ENCODE results near the genes SNRPD2, DMPK, RSPH6A, SYMPK and CALM3.

DNA sequence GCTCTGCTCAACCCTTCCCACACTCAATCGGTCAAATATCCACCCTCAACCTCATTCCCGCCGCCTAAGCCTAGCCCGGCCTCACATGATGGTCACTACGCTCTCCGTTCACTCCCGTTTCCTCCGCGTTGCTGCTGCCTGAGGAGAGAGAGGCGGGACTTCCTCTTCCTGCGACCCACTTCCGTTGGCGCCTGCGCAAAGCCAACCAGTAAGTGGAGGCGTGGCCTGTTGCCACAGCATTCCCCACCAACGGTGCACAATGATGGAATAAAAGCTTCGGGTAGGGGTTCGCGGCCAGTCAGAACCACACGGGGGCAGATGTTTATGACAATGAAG lies at the start of gene SNRPD2:
Gene SNRPD2 (minus strand): TSS at position 152 of the 336 bp plus-strand sequence.
- RRBS = no CpG with 5 or more reads among the region's 20 CpGs

- RRBS = no CpG with 5 or more reads among the region's 51 CpGs
Observed at GRCh38 chr19:45717130-45718034, 13.3 kb downstream of the FBXO46 start.

DNA sequence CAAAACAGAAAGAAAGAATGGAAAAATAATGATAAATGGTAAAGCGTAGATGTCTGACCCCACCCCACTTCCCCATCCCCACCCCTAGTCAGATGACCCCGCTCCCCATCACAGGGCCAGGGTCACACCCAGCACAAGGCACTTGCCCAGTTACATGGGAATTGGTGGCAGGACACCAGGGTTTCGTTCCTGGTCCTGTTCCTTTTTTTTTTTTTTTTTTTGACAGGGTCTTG lies 9.4 kb downstream of the FBXO46 start:
- RRBS = no CpG with 5 or more reads among the region's 3 CpGs

DNA sequence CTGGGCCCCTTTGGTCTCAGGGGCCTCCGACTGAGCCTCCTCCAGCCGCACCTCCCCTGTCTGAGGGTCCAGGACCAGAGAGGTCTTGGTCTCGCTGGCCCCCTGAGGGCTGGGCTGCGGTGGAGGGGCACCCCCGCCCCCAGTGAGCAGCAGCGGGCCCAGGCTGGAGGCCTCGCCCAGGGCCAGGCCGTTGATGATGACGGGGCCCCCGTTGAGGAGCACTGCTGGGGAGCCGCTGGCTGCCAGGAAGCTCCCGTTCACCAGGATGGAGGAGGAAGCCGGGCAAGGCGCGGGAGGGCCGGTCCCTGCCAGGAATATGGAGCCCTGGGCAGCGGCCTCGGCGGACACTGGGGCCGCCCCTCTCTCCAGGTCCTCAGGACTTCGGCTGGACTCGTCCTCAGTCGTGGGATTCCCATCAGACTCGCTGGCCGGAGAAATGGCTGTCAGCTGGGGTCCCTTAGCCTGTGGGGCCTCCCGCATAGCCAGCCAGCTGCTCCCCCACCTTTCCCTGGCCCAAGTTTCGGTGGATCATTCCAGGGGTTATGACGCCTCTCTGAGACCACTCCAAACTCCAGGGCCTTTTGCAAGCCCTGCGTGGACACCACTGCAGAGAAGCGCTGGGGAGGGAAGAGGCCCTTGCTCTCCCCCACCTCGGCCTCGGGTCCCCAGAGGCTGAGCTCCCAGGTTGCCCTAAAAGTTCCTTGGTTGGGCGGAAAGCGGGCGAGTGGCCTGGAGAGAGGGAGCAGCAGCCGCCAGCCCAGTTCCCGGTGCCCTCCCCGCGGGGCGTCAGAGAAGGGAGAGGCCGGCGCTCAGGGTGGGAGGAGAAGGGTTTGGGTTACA lies 2.1 kb downstream of the SIX5 start:
- RRBS = no CpG with 5 or more reads among the region's 42 CpGs

- RRBS = 11% methylated on average over 4 of the region's 18 CpGs
Observed at GRCh38 chr19:45782152-45782736, at the start of gene DMPK. Gene DMPK (minus strand): TSS chr19:45782490.

DNA sequence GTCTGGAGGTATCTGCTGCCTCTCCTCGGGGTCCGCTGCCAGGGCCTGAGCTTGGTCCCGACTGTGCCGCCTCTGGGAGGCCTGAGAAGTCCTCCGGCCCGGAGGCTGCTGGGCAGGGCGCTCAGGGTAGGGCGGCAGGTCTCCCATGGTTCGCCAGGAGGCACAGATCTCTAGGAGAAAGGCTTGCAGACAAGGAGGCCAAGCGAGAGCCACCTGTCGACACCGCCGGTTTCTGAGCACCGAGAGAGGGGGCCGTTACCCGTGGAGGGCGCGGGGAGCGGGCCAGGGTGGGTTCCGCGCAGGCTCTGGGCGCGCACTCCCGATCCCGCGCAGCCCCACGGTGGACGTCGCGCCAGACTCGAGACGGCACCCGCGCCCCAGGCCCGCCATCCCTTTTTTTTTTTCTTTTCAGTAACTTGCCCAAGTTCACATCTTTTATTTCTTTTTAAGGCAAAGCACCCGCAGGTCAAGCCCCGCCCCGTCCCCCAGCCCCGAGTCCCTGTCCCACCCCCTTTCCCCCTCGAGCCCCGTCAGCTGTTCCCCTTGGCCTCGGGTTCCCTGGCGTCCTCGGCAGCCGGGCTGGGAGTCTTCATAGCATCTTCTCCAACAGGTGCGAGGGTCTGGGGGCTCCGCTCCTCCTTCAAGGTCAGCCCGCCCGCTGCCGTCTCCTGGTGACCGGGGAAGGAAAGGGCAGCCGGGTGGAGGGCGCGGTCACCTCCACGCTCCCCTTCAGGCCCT lies at the start of gene RSPH6A:
Gene RSPH6A (minus strand): TSS at position 279 of the 738 bp plus-strand sequence.
- RRBS = 39% methylated on average over 4 of the region's 55 CpGs

GRCh38 chr19:45854171-45854797 lies 8.7 kb downstream of the SYMPK start:
- RRBS = no CpG with 5 or more reads among the region's 18 CpGs

DNA sequence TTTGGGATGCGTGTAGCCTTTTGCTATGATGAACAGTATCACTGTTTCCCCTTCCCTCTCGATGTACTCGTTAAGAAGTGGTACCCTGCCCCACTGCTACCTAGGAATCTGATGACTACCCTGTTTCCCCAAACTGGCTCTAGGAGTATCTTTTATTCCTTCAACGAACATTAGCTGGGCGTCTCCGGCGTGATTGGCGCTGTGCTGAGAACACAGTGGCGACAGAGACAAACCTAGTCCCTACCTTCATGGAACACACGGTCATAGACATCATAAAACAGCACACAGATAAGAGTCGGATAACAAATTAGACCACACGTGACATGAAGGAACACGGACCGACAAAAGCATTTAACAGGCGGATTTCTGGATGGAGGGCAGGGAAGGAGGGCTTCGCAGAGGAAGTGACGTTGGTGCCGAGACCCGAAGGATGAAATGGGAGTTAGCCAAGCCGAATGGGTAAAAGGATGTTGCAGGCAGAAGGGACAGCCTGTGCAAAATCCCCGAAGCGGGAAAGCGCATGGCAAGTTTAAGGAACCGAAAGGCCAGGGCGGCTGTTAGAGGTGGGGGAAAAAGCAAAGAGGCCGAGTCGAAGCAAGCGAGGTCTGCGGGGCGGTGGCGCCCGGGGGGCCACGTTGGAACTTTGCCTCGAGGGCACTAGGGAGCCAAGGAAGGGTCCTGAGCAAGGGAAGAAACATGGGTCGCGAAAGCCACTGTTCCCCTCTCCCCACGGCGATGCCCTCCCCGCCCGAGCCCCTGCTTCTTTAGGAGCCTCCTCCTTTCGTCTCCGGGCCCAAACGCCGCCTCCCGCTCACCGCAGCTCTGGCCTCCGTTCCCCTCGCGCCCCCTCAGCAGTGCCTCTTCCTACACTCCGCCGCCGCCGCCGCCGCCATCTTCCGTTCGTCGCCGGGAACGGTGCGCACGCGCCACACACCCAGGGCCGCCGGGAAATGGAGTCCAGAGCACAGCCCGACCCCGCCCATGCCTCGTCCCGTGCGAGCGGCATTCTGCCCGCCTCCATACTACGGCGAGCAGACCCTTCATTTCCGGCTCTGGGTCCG lies at the start of gene SYMPK:
Gene SYMPK (minus strand): TSS at position 905 of the 1,061 bp plus-strand sequence.
- RRBS = 2% methylated on average over 12 of the region's 76 CpGs

DNA sequence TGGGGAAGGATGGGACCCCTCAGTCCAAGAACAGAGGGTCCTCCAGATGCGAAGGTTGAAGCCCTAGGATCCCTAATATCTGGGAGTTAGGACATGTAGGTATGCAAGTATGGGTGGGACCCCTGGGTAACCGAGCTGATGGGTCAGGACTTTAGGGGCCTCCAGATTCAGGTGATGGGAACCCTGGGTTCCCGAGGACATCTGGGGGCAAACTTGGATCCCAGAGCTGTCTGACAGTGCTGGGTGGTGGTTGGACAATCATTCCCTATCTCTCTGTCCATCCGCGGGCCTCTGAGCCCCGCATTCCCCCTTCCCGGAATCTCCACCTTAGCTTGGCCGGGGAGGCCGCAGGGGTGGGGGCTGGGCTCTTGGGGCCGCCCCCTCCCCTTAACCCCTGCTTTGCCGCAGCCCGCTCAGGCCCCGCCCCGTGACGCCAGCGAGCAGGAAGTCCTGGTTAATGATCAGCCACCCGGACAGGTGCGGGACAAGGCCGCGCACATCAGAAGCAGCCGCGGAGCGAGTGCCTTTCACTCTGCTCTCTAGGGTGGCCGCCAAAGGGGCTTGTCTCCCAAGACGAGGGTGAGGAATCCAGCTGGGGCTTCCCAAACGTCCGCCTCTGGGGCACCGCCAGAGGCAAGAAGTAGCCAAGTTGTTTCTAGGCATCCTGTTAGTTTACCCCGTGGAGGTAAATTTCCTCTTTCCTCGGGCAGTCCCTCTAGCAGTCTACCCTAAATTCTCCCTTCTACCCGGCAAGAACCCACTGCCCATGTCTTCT lies 3.3 kb downstream of the IRF2BP1 start:
- RRBS = no CpG with 5 or more reads among the region's 31 CpGs

DNA sequence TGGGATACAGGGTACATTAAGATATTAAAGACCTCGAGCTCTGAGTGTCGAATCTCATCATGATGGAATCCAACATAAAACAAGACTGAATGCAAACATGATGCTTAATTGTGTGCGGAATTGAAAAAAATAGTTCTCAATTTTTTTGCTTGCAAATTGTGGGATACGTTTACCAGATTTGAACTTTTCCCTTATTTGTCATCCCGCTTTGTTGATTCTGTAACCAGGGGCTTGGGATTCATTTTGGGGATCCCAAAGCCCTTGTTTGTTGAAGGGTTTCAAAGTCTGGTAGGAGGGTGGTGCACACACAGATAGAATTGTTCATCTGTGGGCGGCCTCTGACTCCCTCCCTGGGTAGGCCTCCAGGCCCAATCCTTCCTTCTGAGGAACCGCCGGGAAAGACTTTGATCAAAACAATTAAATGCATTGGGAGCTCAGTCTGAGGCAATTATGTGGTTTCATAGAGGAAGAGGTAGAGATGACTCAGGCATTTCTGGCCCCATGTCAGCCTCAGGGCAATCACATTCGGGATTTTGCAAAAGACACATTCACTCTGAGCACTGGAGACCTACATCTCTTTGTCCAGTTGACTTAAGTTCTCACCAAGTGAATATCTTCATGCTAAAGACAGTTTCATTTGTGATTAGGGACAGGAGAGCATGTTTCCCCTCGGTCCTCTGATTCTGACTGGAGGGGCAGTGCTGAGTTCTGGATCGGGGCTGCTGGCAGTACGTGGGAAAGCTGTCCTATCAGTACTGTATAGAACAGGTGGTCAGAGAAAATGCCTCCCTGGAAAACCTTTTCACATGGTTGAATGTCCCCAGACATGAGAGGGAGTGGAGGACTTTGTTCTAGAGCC lies 27.7 kb upstream of the IGFL4 start:
- RRBS = no CpG with 5 or more reads among the region's 12 CpGs

DNA sequence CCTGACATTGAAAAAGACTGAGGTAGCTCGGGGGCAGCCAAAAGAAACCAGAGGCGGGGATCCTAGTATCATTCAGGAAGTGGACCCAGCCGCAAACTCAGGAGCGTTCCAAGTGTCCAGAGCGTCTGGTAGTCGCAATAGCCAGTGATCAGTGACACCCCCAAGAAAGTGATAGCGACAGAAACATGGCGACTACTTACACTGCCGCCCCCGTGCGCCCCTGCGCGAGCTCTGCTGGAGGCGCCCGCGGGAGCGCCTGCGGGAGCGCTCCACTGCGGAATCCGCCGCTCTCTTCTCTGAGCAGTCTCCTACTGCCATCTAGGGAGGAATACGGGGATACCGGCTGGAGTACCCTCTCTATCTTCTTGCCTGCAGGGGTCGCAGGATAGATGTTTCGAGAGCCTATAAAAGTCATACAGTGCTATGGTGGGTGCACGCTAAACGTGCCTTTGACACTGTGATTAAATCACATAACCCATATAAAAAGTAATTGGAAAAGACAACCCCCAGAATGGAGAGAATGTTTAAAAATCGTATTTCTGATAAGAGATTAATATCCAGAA lies 36.7 kb upstream of the IGFL4 start:
- RRBS = no CpG with 5 or more reads among the region's 29 CpGs

DNA sequence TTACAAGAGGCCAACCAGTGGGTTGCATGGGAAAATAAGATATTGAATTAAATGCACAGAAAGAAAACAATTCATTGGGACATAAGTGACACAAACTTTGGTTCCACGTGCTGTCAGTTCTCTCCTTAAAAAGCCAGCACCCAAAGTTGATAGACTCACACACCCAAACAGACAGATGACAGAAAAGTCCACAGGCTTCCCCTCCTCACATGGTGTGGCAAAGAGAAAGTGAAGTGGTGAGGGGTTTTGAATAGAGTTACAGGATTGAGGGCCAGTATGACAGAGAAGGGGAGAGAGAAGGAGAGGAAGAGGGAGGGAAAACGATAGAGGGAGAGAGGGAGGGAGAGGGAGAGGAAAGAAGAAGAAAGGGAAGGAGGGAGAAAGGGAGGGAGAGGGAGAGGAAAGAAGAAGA lies 7.9 kb upstream of the IGFL3 start:
- RRBS = no CpG with 5 or more reads among the region's 2 CpGs

DNA sequence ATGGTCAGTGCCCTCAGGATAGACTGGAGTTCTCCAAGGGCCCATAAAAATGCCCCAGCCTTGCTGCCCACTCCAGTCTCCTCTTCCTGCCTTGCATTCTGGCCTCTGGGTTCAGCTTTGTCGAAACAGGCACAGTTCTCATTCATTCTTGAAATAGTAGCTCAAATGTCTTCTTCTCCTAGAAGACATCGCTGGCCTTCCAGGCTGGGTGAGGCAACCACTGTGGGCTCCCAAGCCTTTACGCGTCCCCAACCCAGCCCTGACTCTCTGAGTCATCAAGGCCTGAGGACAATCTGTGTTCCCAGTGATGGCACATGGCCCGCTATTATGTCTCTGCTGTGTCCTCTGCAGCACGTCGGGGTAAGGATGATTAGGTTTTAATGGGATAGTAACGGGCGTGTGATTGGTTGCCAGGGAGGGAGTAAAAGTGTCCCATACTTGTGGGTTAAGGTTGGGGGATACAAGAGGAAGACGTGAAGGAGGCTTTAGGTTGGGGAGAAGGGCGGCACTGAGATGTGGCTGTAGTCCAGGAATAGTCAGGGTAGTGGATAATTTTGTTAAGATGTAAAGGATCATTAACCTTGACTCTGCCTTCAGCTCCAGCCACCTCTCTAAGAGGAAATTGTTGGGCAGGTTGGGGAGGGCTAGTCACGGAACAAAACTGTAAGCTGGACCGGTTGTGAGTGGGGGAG lies 28.1 kb upstream of the IGFL1 start:
- RRBS = no CpG with 5 or more reads among the region's 13 CpGs

GRCh38 chr19:46210955-46211518 lies 18.5 kb upstream of the IGFL1 start:
- RRBS = no CpG with 5 or more reads among the region's 3 CpGs

DNA sequence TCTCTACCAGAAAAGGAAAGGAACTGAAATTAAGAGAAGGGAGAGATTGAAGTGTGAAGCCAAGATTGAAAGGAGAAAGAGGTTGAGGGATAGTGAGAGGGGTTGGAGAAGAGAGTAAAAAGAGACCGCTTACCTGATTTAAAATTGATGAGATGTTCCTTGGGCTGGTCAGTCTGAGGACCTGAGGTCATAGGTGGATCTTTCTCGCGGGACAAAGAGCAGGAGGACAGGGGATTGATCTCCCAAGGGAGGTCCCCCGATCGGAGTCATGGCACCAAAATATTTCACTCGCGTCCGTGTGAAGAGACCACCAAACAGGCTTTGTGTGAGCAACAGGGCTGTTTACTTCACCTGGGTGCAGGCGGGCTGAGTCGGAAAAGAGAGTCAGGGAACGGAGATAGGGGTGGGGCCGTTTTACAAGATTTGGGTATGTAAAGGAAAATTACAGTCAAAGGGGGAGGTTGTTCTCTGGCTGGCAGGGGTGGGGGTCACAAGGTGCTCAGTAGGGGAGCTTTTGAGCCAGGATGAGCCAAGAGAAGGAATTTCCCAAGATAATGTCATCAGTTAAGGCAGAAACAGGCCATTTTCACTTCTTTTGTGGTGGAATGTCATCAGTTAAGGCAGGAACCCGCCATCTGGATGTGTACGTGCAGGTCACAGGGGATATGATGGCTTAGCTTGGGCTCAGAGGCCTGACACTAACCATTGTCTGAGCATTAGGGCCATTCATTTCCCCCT lies 18.5 kb upstream of the HIF3A start:
- RRBS = no CpG with 5 or more reads among the region's 14 CpGs

DNA sequence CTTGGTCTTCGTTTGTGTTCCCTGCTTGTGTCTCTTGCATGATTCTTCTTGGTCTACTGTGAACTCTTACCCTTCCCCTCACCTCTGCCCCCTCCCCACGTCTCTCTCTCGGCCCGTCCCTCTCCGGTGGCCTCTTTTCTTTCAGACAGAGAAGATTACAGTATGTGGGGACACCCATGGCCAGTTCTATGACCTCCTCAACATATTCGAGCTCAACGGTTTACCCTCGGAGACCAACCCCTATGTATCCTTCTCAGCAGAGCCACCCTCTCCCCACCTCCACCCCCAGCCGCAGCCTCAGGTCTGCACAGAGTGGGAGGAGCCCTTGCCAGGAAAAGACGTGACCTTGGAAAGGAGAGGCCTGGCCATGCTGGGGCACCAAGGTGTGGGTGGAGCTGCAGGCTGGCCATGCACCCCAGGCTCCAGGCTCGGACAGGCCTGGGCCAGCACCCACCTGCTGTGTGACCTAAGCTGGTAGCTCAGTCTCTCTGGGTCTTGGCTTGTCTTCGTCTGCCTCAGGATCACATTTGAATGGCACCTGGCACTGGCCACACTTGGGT lies 29.6 kb downstream of the CCDC8 start:
- RRBS = no CpG with 5 or more reads among the region's 12 CpGs

- RRBS = 18% methylated on average over 8 of the region's 23 CpGs
Observed at GRCh38 chr19:46404944-46405342, 8.4 kb downstream of the CCDC8 start.

DNA sequence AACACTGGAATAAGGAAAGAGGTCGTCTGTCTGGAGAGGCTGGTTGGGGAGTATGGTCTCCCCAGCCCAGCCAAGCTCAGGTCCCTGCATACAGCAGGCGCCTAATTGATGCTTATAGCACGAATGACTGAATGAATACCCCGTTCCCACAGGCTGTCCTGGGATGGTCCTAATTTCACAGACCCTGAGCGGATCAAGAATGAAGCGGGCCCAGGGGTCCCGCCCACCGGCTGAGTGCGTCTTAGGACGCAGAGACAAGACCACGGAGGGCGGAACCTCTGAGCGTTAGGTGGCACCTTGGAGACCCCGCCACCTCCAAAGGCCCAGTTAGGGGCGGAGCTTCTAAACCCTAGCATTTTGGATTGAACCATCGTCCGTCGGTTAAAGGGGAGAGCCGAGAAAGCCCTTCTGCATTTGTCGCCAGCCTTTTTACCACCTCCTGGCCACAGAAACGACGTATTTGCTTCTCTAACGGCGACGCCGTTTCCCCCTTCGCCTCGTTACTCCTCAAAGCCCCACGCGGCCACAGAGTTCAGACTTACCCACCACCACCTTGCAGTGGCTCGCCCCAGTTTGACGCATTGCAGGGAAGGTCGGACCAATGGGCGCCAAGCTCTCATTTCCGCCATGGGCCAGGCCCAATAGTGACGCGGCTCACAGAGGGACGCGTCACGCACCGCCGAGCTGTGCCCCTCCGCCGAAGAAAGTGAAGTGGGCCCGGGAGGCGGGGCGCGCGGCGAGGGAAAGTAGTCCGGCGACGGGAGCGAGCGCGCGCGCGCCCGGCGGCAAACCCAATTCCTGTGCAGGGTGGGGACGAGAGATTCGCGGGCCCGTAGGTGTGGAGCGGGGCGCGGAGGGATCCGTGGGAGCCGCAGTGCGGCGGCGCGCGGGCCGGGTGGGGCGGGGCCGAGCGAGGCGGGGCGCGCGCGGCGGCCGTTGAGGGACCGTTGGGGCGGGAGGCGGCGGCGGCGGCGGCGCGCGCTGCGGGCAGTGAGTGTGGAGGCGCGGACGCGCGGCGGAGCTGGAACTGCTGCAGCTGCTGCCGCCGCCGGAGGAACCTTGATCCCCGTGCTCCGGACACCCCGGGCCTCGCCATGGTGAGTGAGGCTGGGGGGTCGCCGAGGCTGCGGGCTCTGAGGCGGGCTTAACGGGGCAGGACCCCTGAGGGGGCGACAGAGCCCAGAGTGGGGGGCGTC lies at the start of gene CALM3:
Gene CALM3 (plus strand): TSS at position 990 of the 1,196 bp plus-strand sequence.
- RRBS = 2% methylated on average over 8 of the region's 117 CpGs

DNA sequence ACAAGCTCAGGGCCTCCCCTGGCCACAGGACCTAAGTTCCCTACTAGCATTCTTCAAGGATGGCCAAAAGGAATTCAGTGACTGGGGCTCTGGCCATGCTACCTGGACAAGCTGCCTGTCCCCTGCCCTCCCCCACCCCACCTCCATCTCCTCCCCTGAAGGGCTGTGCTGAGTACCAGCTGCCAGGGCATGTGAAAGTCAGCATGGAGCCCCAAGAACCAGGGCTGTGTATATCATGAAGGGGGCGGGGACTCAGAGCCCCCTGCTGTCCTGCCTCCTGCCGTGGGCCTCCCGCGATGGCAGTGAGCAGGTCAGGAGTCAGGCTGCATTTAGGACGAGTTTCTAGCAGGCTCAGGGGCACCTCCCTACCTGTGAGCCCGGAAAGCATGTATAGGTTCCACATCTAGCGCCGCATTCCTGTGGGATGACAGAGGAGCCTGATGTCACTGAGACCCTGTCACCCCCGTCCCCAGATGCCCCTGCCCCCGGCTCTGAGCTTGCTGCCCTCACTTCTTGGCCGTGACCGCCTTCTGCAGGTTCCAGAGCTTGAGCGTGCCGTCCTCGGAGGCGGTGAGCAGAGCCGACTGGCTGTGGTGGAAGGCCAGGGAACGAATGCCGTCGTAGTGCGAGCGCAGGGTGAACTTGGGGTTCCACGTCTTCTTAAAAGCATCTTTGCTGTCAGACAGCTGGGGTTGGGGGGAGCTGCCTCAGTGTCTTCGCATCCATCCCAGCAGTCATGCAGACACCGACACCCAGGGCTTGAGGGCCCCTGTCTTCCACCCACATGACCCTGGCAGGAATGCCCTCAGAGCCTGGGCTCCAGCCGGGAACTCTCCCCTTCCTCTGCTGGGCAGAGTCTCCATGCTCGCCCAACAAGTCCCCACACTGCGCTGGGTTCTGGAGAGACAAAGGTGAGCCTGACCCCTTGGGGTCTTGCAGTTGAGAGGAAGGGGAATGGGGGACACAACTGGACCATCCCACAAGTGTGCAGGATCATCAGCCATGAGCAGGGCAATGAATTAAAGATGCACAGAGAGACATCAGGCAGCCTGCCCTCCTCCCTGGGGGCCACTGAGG lies 8.4 kb upstream of the PRKD2 start:
- RRBS = 88% methylated on average over 5 of the region's 28 CpGs

GRCh38 chr19:46730571-46731574 lies 14.0 kb upstream of the PRKD2 start:
- RRBS = 47% methylated on average over 7 of the region's 32 CpGs

Data from AG10803 (cell line).